Jejunum (tissue), 1 donor: ENCODE data around the genes TNS1 and CDK5R2.

- PRO-cap, result no peak
These were observed 62.5 kb downstream of the TNS1 start for GRCh38 chr2:217940262-217940777.

DNA sequence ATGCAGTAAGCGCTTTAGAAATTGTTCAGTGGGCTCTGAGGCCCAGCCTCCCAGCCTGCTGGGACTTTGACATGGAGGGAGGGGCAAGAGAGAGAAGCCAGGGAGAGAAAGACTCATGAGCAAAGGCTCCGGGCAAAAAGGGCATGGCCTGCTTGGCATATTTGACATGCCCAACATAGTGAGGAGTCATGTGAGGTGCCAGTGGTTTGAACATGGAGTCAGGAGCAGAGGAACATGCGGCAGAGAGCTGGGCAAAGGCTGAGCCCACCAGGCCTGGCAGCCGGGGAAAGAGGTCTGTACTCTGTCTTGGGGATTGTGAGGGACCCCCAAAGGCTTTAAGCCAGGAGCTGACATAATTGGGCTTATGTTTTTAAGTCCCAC, 13.9 kb downstream of the TNS1 start:
- PRO-cap, result no peak

- PRO-cap, result bidirectional peak, plus-strand start at chr2:218002913, minus-strand start at chr2:218002995
These were observed at the start of gene TNS1 for GRCh38 chr2:218002703-218003622. TNS1 (minus strand) TSS chr2:218002995.

DNA sequence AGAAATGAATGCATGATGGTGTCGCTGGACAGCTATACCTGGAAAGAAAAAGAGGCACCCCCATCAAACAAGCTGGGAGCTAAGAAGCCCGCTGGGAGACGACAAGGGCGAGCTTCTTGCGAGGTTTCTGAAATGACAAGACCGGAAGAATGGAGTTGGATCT, 383 bp upstream of the ARPC2 start:
- PRO-cap, result no peak

DNA sequence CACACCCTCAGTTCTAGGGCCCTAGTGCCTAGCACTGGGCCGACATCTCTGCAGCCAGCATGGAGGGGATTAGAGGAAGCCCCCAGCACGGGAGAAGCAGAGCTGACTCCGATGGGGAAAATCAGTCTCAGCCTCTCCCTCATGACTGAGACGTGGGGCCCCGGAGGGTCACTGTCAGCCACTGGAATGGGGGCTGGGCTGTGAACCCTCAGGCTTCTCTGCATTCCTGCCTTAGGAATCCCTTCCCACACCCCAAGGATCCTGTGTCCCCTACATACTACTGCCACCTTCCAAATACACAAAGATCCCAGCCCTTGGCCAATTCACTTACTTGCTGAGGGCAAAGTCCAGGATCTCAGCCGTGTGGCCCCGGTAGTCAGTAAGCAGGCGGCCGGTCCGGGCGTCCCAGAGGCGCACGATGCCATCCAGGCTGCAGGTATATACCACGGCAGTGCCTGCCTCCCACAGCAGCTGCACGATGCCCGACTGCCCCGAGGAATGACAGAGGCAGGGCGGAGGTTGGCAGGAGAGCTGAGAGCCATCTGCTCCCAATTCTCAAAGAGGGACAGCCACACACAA, 4.0 kb downstream of the GPBAR1 start:
- PRO-cap, result no peak

DNA sequence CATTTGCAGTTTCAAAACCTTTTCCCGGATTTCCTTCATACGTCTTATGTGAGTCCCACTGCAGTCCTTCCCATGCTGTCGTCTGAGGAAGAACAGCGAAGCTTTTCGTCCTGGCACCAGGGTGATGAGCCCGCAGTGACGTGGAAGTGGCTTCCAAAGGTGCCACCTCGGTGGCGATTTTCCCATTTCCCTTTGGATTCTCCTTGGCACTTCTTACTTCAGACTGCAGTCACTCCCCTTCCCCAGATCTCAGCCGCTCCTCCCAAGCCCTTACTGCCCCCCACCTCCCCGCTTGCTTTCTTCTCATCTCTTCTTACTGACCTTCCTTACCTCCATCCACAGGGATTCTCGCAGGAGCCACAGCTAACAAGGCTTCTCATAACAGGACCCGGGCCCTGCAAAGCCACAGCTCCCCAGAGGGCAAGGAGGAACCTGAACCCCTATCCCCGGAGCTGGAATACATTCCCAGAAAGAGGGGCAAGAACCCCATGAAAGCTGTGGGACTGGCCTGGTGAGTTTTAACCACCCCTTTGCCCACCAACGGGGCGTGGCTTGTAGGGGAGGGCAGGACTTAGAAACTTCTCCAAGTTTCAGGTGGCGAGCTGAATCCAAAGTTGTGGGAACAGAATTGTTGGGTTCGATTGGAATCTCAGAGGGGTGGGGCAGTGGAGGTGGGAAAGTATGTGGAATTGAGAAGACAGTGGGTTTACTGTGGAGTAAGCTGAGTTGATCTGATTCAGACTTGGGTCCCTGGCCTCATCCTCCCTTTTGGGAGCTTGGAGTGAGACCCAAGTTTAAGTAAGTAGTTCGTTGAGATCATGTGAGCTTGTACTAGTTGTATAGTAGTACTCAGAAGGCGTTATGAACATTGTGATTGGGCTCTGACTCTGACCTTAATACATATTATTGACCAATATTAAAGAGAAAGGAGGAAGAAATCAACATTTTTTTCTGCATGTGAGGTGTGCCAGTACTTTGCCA, 1.0 kb downstream of the PNKD start:
- PRO-cap, result bidirectional peak, plus-strand start at position 119 of the sequence, minus-strand start at position 84 of the sequence; bidirectional peak, plus-strand start at position 593 of the sequence, minus-strand start at position 490 of the sequence

GRCh38 chr2:218290802-218291580, 1.3 kb downstream of the TMBIM1 start:
- PRO-cap, result bidirectional peak, plus-strand start at chr2:218291302, minus-strand start at chr2:218291086

GRCh38 chr2:218307663-218308201, 15.4 kb upstream of the TMBIM1 start:
- PRO-cap, result no peak

GRCh38 chr2:218322809-218323651, 30.7 kb upstream of the TMBIM1 start:
- PRO-cap, result bidirectional peak, plus-strand start at chr2:218322920, minus-strand start at chr2:218322760; bidirectional peak, plus-strand start at chr2:218323299, minus-strand start at chr2:218322988; bidirectional peak, plus-strand start at chr2:218323549, minus-strand start at chr2:218323492

- PRO-cap, result no peak
These were observed 1.1 kb downstream of the CATIP start for GRCh38 chr2:218357665-218358338.

DNA sequence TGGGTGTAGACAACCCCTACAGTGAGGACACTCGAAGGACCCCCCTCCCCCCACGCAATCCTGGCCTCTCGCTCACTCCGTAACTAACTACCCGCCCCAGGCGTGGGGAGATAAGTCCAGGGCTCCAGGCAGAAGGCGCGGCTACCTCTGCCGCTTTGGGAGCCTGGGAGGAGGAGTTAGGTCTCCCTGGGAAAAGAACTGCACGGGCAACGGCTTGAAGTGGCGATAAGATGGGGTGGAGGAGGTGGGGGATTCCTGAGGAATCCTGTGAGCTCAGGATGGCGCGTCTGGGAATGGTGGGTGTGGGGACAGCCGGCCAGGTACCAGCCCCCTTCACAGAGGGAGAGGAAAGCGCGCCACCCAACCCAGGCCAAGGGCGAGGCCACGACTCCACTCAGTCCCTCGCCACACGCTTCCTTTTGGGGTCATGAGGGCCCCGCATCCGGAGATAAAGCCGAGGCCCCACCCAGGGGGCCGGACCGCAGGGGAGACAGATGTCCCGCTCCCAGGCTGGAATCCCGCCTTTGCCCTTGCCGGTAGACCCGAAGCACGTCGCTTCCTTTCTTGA, 1.9 kb upstream of the CTDSP1 start:
- PRO-cap, result bidirectional peak, plus-strand start at position 113 of the sequence, minus-strand start at position 85 of the sequence; bidirectional peak, plus-strand start at position 521 of the sequence, minus-strand start at position 421 of the sequence

DNA sequence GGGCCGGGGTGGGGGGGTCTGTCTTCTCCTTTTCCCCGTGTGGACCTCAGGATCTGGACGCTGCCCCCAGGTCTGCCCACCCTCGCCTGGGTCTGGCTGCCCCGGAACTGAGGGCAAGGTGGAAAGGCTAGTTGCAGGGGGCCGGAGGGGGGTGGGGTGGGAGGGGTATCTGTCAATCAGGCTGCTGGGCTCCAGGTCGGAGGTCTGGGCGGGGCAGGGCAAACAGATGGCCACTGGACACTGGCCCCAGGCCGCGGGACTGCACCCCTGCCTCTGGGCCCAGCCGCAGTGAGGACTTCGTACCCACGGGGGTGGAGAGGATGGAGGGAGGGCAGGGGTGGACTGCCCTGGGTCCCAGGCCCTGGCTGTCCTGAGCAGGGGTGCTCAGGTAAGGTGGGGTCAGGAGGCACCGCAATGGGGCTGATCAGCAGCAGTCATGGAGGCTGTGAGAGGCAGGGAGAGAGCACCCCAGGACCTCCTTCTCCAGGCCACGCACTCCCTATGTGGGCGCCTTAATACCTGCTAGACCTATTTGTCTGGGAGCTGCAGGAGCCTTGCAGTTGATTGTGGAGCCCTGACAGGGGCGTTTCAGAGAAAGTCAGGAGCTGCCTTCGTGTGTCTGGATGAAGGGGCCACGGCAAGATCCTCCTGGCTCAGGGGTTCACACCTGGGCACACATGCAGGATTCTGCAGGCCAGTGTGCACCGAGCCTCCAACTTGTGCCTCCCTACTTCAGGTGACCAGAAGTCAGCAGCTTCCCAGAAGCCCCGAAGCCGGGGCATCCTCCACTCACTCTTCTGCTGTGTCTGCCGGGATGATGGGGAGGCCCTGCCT, 1.4 kb downstream of the CTDSP1 start:
- PRO-cap, result bidirectional peak, plus-strand start at position 368 of the sequence, minus-strand start at position 290 of the sequence

GRCh38 chr2:218553387-218553743, 14.8 kb downstream of the USP37 start:
- PRO-cap, result no peak

DNA sequence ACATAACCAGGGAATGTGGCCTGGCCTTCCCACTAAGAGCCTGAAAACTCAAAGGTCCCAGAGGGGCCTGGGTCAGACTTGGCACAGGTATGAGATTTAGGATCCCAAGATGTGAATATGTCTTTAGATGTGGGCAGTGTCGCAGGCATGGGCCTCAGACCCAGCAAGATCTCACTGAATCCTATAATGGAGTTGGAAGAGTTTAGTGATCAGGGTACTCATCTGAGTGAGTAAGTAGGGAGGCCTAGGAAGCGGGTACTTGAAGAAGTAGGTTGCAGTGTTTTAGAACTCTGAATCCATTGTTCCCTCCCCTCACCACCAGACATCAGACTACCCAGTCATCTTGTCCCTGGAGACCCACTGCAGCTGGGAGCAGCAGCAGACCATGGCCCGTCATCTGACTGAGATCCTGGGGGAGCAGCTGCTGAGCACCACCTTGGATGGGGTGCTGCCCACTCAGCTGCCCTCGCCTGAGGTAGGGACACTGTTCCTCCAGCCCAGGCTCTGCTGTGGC, 22.7 kb downstream of the PLCD4 start:
- PRO-cap, result no peak

GRCh38 chr2:218636526-218637235, 22.7 kb downstream of the ZNF142 start:
- PRO-cap, result no peak

GRCh38 chr2:218744927-218745586, 34.4 kb downstream of the TTLL4 start:
- PRO-cap, result unidirectional peak, minus-strand start at chr2:218745334

DNA sequence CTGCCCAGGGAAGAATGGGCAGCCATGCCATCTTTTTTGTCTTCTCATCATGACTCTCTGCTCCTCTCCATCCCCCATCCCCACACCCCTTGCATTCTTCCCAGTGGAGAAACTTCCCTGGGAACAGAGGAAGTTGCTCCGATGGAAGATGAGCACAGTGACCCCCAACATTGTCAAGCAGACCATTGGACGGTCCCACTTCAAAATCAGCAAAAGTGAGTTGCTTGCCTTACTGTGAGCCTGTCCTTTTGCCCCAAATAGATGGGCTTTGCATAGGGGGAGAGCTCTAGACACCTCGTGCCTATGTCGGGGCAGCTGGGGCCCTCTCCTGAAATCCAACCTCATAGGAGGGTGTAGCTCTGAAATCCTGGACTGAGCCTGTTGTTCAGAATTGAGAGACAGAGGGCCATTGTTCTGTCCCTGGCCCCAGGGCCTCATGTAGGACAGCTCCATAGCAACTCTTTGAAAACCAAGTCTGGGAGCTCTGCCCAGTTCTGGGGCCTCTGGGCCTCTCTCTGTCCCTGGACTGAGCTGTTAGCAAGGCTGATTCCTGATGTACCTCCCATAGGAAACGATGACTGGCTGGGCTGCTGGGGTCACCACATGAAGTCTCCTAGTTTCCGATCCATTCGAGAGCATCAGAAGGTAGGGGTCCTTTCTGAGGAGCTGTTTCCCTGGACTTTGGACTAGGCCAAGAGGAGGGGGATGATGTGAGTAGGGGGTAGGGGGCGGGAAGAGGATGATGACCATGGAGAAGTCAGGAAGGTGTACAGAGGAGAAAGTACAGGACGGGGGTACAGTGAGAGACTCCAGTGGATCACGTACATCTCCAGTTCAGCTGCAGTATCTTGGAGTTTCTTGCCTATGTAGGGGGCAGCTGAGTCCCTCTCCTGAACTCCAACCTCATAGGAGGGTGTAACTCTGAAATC, 35.2 kb downstream of the TTLL4 start:
- PRO-cap, result no peak

- PRO-cap, result bidirectional peak, plus-strand start at chr2:218959666, minus-strand start at chr2:218959464; unidirectional peak, minus-strand start at chr2:218959817
These were observed at the start of gene CDK5R2 for GRCh38 chr2:218959315-218960076. CDK5R2 (plus strand) TSS chr2:218959666.

- PRO-cap, result no peak
These were observed 4.2 kb upstream of the CRYBA2 start for GRCh38 chr2:218997276-218998017.

DNA sequence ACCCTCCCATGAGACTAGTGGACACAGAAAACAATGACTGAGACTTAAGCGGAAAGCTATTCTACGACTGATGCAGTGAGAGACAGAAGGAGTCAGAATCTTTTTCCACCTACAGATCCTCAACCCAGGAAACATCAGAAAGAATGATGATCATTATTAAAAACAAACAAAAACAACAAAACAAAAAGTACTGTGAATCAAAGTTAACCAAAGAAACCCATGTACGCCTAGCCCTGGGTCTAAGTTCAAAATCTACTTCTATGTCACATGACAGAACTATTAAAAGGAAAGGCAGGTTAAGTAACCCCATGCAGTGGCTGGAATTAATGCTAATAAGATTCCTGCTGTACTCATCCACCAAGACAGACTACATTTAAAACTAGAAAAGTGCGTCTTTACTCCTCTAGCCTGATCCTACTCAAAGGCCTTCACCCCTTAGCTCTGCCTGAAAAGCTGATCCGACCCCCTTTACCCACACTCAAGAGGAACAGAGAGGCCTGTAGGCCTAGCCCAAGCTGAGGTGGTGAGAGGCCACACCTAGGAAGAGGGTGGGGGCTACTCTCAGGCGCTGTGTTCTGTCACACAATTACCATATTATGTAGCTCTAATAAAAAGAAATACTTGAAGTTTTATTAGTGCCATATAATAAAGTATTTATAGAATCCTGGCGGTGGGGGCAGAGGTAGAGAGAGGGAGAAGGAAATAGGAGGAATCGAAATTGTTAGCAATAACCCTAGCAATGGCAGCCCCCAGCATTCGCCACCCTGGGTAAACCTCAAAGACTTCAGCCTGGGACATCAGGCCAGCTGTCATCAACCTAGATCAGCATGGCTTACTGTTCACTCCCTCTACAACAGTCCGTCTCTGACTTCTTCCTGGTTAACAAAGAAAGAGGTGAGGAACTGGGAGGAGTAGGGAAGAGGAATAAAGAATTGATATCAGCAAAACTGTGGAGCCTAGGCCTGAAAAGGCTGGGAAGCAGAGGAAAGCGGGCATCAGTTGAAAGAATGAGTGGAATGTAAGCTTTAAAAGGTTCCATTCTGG, 37.0 kb downstream of the NHEJ1 start:
- PRO-cap, result unidirectional peak, plus-strand start at position 309 of the sequence